ENCODE measurements around the genes TAL2 and RAD23B.

GRCh38 chr9:104852740-104853492, 75.0 kb downstream of the ABCA1 start:
- PRO-cap = no peak
- RAMPAGE, long total RNA, 4 experiments = no peak in any of the 4 experiments

GRCh38 chr9:104889262-104890017, 38.5 kb downstream of the ABCA1 start:
- PRO-cap = no peak
- RAMPAGE, long total RNA, 4 experiments = no peak in any of the 4 experiments

DNA sequence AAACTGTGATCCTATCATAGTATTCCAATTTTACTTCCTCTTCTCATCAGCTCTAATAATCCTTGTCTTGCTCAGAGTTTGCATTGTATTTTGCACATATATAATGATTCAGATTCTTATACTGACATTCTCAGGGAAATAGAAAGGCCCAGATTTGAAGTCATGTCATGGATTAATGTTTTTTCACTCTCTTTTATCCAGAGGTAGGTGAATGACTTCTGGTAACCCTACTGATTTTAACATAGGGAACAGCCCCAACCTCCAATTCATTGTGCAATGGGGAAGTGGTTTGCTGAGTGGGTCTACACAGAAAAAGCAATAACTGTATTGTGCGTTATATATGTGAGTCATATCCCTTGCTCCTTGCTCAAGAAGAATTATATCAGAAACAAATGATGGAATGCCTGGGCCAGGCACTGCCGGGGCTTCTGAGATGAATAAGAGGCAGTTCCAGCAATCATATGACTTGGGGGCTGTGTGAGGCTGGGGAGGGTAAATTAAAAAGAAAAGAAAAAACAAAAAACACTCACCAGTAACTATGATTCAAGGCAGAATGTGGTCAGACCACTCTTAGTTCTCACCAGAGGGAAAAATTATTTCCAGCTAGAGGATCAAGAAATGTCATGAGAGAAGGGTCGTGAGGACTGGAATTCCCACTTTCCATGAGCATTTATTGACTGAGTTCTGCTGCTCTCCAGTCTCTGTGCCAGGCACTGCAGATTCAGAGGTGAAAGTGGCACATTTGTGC, 79.2 kb upstream of the ABCA1 start:
- PRO-cap = unidirectional peak, plus-strand start at position 391 of the sequence
- RAMPAGE, long total RNA, 4 experiments = no peak in any of the 4 experiments

GRCh38 chr9:105053093-105053728, 125.3 kb upstream of the ABCA1 start:
- PRO-cap = no peak
- RAMPAGE, long total RNA, 4 experiments = no peak in any of the 4 experiments

GRCh38 chr9:105296655-105297353, 52.4 kb downstream of the SLC44A1 start:
- PRO-cap = no peak
- RAMPAGE, long total RNA, 4 experiments = no peak in any of the 4 experiments

- PRO-cap = no peak
- RAMPAGE, long total RNA, 4 experiments = no peak in any of the 4 experiments
Measured at GRCh38 chr9:105581838-105582417, 24.0 kb downstream of the FKTN start.

DNA sequence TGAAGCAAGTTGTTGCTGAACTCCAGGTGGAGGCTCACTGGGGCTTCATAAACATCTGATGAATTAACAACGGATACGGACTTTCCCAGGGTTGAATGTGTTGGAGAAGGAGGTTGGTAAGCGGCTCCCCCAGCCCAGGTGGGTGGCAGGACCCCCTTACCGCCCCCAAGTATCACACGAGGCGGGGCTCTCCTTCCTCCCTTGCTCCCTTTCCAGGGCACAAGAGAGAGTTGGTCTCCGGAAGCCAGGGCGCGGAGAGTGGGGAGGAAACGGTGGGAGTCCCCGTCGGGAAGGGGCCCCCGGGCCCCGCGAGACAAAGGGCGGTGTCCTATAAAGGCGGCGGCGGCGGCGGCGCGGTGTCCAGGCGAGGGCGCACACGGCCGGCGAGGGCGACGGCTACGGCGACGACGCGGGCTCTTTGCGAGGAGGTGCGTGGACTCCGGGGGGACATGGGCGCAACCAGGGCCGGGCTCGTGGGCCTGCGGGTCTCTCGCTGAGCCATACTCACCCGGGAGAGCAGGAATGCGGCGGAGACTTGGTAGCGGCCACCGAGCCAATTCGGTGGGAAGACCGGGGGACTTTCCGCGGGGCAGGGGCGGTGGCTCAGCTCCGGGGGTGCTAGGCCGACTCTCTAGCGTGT, 6.3 kb upstream of the TAL2 start:
- PRO-cap = no peak
- RAMPAGE, long total RNA, 4 experiments = no peak in any of the 4 experiments

GRCh38 chr9:105661969-105662627, at the start of gene TAL2:
Gene TAL2 (plus strand): TSS chr9:105662457.
- PRO-cap = no peak
- RAMPAGE, long total RNA, 4 experiments = no peak in any of the 4 experiments

DNA sequence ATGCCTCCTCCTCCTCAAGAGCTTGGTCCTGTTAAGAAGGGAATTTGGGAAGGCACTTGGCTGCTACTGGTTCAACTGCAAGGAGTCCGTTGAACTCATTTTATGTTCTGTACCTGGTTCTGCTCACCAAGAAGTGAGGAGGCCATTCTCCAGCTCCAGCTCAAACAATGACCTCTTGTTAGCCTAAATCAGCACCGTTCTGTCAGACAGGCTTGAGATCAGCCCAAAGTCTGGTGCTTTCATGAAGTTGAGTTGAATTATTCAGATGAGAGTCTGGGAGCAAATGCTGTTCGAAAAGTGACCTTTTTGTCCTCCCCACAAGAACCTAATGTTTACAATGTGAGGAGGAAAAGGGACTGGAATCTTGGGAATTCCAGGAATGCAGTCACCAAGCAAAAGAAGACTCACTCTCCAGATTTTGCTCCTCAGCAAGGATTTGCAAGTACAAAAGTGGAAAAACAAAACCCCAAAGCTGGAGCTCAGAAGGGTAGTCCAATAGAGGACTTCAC, 217.1 kb downstream of the TMEM38B start:
- PRO-cap = no peak
- RAMPAGE, long total RNA, 4 experiments = no peak in any of the 4 experiments

DNA sequence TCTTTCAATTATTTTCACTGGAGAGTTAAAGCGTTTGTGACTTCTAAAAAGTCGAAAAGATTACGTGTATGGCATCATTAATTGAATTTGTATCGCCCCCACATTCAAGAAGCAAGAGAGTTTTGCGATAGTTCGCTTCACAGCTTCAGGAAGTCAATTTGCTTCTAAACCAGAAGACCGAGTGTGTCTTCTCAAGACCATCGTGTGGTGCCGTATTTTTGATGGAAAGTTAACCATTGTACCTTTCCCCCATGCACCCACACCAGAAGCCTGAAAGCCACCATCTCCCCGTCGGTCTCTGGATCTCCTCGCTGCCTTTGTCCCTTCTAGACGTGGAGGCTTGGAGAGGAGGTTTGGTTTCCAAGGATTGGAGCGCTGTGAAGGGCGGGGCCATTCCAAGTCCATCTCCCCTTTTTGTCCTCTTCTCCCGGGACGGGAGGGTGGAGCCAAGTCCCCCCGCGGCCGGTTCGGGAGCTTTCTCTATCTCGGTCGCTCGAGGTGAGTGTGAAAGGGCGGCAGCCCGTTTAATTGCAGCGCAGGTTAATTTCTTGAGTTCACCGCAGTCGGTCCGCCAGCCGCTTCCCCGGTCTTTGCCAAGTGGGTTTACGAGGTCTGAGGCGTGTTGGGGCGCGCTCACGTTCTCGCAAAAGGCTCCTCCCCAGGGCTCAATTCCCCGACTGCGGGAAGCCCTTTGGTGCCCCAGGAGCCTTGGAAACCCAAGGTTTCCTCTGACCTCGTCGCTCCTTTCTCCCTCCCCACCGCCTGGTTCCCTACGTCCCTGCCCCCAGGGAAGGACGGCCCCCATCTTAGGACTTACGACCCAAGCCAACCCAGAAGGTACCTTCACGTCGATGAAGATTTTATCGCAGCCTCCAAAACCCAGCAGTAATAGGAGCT, 3.0 kb upstream of the ZNF462 start:
- PRO-cap = bidirectional peak, plus-strand start at position 420 of the sequence, minus-strand start at position 319 of the sequence
- RAMPAGE, long total RNA, 4 experiments = start-site peak on the plus strand in 3 of 4 experiments, centred at positions 432 to 606 of the sequence, 17 to 57 reads per replicate

GRCh38 chr9:107136355-107136753, 146.7 kb upstream of the RAD23B start:
- PRO-cap = no peak
- RAMPAGE, long total RNA, 4 experiments = no peak in any of the 4 experiments

DNA sequence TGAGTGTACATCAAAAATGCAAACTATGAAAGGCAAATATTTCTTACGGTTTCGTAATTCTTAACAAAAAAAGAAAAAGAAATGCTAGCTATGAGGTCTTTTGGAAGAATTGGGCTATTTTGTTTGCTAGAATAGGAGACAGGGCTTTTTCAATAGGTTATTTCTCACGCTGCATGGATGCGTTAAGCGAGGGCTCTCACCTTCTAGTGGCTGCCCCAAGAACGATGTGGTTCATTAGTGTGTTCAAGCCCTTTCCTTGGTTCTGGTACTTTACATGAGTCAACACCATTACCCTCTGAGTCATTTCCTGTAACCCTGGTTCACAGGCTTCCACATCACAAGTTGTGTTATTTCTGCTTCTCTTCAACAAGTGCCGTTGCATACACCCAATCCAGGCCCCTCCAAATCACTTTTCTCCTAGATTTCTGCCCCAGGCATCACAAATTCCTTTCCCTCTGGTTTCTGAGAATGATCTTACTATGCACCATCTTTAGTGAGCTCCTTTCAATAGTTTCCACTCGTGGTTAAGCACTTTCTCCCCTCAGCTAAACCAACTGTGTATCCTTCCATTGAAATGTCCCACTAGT, 69.6 kb upstream of the RAD23B start:
- PRO-cap = no peak
- RAMPAGE, long total RNA, 4 experiments = no peak in any of the 4 experiments

DNA sequence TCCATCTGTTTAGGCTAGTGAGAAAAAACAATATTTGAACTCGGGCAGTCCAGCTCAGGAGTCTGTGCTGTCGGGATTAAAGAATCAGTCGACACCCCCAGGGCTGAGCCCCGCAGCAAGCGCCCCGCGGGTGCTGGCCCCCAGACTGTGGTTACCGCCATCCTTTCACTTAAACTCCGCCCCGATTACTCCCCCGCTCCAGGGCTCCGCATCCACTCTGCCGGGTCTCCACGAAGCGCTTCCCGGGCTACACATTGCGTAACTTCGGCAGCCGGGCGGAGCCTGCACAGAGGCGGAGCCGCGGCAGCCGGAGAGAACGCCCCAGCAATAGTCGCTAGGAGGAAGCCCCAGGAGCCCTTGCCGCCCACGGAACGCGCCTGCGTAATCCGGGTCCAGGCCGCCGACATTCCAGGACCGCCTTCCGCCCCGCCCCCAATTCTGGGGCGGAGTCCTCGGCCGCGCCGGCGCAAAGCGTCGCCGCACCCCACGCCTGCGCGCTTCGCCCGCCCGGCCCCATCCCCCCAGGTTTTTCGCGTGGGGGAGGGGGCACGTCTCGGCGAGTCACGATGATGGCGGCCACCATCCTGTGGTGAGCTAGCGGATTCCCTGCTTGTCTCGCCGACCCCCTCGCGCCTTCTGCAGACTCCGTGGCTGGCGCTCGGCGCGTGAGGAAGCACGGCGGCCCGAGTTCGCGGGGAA, at the start of gene RAD23B:
Gene RAD23B, plus strand, starts transcription at position 559 of the 699 bp plus-strand sequence.
- PRO-cap = bidirectional peak, plus-strand start at position 559 of the sequence, minus-strand start at position 233 of the sequence
- RAMPAGE, long total RNA, 4 experiments = start-site peak on the plus strand in 3 of 4 experiments, centred at positions 546 to 554 of the sequence, 98 to 252 reads per replicate

DNA sequence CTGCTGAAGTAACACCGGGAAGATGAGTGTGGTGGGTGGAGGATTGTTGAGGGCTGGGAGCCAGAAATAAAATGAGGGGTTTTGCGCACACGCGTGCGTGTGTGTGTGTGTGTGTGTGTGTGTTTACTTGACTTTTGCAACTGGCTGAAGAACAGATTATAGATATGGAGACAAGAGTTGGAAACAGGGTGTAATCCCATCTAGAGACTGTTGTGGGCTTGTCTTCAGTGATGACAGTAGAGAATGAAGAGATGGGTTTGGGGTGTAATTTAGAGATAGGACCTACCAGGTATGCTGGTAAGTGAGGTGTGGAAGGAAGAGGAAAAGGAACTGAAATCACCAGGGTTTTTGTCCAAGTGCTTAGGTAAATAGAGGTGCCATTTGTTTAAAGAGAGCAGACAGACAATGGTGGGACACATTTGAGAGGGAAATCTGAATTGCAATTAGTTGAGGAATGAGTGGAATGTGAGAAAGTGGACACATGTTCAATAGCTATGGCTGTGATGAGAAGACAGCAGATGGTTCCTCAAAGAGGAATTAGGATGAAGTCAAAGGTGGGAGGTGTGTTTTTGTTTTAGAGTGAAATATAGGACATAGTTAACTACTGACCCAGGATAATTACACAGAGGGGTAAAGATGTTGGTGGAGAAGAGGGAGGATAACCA, 34.1 kb downstream of the RAD23B start:
- PRO-cap = no peak
- RAMPAGE, long total RNA, 4 experiments = no peak in any of the 4 experiments

GRCh38 chr9:107488519-107488665, 1.2 kb downstream of the KLF4 start:
- PRO-cap = bidirectional peak, plus-strand start at chr9:107488616, minus-strand start at chr9:107488447
- RAMPAGE, long total RNA, 4 experiments = start-site peak on the plus strand in 4 of 4 experiments, at chr9:107488558-107488616 at its widest, 7 to 17 reads per replicate

DNA sequence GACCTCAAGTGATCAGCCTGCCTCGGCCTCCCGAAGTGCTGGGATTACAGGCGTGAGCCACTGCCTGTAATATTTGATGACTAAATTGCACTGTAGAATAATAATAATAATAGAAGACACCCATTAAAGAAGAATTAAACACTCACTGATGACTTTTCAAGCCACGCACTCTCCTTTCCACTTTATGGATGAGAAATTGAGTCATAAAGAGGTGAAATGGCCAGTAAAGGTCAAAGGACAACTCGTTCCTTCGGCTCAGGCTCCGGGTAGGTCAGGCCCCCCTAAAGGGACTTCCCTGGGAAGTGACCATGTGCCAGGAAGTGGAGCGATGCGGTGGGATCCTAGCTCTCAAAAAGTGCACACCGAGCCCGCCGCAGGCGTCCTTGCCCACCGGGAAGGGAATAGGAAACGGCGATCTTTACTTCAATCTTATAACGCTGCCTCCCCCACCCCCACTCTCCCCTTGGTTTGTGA, 1.4 kb upstream of the KLF4 start:
- PRO-cap = bidirectional peak, plus-strand start at position 351 of the sequence, minus-strand start at position 190 of the sequence; bidirectional peak, plus-strand start at position 380 of the sequence, minus-strand start at position 403 of the sequence
- RAMPAGE, long total RNA, 4 experiments = no peak in any of the 4 experiments

- PRO-cap = unidirectional peak, minus-strand start at chr9:107548457
- RAMPAGE, long total RNA, 4 experiments = no peak in any of the 4 experiments
Measured at GRCh38 chr9:107548193-107549048, 58.9 kb upstream of the KLF4 start.

- PRO-cap = no peak
- RAMPAGE, long total RNA, 4 experiments = no peak in any of the 4 experiments
Measured at GRCh38 chr9:107592963-107593436, 103.4 kb upstream of the KLF4 start.

- PRO-cap = no peak
- RAMPAGE, long total RNA, 4 experiments = no peak in any of the 4 experiments
Measured at GRCh38 chr9:107620751-107621323, 131.3 kb upstream of the KLF4 start.

GRCh38 chr9:107816309-107816907, 326.8 kb upstream of the KLF4 start:
- PRO-cap = no peak
- RAMPAGE, long total RNA, 4 experiments = no peak in any of the 4 experiments

Data from esophagus muscularis mucosa (tissue), 4 donors.